ENCODE data around the genes WDR83OS, BEST2 and JUNB.

DNA sequence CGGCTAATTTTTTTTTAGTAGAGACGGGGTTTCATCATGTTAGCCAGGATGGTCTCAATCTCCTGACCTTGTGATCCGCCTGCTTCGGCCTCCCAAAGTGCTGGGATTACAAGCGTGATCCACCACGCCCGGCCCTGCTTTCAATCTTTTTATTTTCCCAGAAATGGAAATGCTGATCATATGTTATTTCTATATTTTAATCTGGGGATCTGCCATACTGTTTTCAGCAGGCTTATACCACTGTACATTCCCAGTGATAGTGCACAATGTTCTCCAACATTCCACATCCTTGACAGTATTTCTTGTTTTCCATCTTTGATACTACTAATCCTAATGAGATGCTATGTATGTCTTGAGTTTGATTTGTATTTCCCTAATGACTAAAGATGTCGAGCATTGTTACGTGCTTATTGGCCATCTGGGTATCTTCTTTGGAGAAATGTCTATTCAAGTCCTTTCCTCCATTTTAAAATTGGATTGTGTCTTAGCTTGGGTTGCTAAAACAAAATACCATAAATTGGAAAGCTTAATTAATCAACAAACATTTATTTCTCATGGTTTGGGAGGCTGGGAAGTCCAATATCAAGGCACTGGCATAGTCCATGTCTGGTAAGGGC, 26.0 kb downstream of the ZNF564 start:
- PRO-cap = no peak

DNA sequence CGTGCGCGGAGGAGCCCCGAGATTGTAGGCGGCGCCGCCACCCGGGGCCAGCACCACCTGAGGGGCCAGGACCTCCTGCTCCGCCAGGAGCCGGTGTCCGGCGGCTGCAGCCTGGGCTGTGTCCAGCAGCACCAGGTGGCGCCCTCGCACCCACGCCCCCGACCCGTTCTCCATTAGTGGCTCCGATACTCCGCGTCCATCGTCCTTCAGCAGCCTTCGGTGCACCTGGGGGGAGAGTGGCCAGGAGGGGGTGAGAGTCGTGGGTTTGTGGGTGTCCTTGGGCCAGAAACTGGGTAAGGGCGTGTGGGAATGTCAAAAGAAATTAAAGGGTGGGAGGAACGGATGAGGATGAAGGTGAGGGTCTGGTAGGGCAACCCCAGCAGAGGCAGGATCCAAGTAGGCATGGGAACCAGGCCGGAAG, 18.4 kb downstream of the MAN2B1 start:
- PRO-cap = no peak

- PRO-cap = no peak
These were observed 1.2 kb downstream of the MAN2B1 start for GRCh38 chr19:12665147-12665981.

DNA sequence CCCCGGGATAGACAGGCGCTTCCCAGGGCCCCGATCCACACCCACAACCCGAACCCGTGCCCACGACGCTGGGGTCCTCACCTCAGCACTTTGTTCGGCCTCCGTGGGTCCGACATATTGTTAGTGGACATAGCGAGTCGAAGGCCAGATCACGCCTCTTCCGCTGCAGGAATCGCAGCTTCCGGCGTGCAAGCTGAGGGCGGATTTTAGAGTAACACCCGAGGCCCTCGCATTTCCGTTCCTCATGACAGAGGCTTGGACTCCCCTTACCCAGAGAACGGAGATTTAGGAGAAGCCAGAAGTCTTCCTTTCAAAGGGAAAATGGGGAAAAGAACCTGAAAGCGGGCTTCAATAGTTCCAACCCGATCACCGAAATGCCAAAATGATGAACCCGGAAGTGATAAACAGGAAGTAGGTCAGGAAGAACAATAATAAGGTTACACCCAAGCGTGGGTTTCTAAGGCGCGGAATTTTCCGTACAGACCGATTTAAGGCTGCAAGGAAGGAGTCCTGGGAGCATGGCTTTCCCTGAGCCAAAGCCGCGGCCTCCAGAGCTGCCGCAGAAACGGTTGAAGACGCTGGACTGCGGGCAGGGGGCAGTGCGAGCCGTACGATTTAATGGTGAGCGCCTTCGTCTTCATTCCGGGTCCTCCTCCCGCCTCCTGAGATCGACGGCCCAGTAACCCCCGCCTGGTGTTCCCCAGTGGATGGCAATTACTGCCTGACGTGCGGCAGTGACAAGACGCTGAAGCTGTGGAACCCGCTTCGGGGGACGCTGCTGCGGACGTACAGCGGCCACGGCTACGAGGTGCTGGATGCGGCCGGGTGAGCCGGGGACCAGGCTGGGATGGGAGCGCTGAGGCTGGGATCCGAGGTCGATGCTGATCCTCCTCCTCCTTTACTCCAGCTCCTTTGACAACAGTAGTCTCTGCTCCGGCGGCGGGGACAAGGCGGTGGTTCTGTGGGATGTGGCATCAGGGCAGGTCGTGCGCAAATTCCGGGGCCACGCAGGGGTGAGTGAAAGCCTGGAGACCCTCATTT, at the start of gene WDR83OS:
Gene WDR83OS, minus strand, starts transcription at position 143 of the 1,041 bp plus-strand sequence.
- PRO-cap = no peak

DNA sequence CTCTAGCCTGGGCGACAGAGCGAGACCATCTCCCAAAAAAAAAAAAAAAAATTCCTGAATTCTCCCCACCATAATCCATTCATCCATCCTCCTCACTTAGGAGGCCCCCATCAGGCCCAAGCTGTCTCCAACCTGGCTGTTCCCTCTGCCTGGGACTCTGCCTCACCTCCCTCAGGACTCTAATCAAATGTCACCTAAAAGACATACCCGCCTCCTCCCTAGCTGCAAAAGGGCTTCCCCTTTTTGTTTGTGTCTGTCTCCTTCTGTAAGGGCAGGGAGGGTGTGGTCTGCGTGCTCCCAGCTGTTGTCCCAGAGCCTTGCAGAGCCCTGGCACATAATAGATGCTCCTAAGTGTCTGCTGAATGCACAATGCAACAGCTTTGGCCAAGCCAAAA, 4.5 kb downstream of the TRIR start:
- PRO-cap = no peak

- PRO-cap = unidirectional peak, minus-strand start at chr19:12736875; unidirectional peak, minus-strand start at chr19:12736910
These were observed 468 bp upstream of the GET3 start for GRCh38 chr19:12736645-12737413.

- PRO-cap = no peak
These were observed at the start of gene BEST2 for GRCh38 chr19:12751444-12751933. Gene BEST2, plus strand, starts transcription at chr19:12751791.

GRCh38 chr19:12774546-12774973, 792 bp downstream of the HOOK2 start:
- PRO-cap = no peak

DNA sequence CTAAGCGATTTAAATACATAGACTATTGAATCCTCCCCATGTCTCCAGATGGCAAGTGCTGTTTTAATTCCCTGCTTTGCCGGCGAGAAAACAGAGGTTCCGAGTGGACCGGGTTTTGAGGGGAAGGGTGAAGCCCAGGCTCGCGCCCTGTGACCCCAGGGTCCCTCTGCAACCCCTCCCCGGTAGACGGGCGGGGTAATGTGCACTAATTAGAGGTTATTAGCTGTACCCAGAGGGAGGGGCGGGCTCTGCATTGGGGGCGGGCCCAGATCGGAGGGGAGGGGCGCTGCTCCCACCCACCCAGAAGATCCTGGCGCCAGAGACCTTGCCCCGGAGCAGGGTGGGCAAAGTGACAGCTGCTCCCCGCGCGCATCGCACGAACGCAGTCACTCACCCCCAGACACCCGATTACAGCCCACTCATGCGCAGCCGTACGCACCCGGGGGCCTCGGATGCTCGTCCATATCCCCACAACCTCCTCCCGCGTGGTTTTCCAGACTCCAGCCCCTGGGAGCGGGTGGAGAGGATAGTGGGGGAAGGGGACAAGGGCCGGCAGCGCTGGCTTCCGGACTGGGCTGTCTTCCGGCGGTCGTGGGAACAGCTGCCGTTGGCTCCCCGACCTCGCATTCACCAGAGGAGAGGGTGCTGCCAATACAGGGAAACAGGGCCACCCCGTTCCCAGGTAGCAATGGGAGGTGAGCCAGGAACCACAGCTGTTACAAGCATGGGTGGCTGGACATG, 2.7 kb upstream of the HOOK2 start:
- PRO-cap = bidirectional peak, plus-strand start at position 333 of the sequence, minus-strand start at position 200 of the sequence; bidirectional peak, plus-strand start at position 626 of the sequence, minus-strand start at position 632 of the sequence

DNA sequence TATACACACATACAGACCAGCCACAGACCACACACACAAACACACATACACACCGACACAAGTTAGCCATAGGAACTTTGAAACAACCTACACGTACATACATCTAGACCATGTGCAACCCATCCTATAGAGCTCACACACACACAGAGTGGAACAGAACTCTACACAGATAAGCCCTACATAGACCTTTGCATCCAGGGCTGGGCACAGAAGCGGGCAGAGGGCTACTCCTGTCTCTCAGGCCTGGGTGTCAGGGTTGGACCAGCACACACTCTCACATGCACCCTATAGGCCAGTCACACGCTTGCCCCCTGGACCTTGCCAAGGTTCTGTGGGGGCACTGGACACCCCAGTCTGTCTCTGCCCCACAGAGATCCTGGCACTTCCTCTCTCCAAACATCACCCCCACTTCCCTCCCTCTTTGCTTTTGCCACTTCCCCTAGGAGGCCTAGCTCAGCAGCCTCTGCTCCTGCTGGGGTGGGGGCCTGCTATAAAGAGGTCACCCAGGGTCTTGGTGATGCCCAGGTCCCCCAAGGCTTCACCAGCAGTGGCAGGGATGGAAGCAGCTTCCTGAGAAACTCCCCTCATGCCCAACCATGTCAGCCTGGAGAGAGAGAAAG, 5.7 kb upstream of the JUNB start:
- PRO-cap = unidirectional peak, plus-strand start at position 207 of the sequence

DNA sequence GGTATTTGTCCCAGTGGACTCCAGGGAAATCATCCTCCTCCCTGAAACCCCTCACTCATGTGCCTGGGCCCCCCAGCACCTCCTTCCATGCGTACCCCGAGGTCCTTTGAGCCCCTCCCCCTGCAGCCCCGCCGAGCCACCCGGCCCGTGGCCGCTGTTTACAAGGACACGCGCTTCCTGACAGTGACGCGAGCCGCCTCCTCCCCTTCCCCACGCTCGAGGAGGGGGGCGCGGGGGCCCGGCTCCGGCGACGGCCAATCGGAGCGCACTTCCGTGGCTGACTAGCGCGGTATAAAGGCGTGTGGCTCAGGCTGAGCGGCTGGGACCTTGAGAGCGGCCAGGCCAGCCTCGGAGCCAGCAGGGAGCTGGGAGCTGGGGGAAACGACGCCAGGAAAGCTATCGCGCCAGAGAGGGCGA, at the start of gene JUNB:
Gene JUNB, plus strand, starts transcription at position 322 of the 417 bp plus-strand sequence.
- PRO-cap = bidirectional peak, plus-strand start at position 322 of the sequence, minus-strand start at position 179 of the sequence

DNA sequence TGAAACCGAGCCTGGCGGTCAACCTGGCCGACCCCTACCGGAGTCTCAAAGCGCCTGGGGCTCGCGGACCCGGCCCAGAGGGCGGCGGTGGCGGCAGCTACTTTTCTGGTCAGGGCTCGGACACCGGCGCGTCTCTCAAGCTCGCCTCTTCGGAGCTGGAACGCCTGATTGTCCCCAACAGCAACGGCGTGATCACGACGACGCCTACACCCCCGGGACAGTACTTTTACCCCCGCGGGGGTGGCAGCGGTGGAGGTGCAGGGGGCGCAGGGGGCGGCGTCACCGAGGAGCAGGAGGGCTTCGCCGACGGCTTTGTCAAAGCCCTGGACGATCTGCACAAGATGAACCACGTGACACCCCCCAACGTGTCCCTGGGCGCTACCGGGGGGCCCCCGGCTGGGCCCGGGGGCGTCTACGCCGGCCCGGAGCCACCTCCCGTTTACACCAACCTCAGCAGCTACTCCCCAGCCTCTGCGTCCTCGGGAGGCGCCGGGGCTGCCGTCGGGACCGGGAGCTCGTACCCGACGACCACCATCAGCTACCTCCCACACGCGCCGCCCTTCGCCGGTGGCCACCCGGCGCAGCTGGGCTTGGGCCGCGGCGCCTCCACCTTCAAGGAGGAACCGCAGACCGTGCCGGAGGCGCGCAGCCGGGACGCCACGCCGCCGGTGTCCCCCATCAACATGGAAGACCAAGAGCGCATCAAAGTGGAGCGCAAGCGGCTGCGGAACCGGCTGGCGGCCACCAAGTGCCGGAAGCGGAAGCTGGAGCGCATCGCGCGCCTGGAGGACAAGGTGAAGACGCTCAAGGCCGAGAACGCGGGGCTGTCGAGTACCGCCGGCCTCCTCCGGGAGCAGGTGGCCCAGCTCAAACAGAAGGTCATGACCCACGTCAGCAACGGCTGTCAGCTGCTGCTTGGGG, 849 bp downstream of the JUNB start:
- PRO-cap = no peak

DNA sequence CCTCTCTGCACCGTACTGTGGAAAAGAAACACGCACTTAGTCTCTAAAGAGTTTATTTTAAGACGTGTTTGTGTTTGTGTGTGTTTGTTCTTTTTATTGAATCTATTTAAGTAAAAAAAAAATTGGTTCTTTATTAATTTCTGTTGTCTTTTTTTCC, 1.8 kb downstream of the JUNB start:
- PRO-cap = no peak

DNA sequence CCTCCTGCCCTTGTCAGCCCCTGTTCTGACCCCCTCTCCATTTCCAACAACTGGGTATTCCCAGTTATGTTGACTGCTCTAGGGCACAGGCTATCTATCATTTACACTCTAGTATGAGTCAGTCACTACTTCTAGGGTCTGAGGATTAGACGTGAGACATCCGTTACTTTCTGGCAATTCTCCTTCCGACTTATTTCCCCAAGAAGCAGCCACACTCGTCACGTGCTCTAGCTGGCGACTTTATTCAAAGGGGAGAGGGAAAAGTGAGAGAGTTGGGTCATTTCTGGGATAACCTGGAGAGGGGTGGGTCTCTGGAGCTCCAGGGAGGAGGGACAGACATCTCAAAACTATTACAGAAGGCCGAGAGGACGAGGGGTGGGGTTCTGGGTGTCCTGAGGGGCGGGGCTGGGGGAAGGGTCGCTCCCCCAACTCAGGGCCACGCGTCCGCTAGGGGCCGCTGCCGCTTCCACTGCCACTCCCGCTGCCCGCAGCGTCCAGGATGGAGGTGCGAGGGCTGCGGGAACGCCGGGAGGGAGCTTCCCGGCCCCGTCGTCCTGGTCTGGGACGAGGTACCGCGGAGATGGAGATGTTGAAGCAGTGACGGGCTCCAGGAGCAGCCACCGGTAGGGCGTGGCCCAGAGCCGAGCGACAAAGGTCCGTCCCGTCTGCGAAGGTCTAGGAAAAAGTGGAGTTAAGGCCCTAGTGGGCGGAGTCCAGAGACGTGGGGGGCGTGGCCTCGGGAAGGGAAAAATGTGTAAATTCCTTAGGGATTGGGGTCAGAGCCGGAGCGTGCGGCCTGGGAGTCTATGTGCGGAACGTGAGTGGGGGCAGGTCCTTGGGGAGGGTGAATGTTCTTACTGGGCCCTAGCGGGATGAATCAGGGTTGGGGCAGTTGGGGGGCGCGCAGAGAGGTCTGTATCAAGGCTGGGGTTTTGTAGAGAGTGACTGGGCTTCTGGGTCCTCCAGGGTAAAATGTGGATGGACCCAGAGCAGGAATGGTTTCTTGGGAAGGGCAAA, 8.8 kb downstream of the RTBDN start:
- PRO-cap = no peak

- PRO-cap = no peak
These were observed 3.5 kb upstream of the SYCE2 start for GRCh38 chr19:12922581-12922926.

- PRO-cap = no peak
These were observed 5.4 kb downstream of the GADD45GIP1 start for GRCh38 chr19:12951572-12952023.

- PRO-cap = no peak
These were observed 11.5 kb downstream of the NFIX start for GRCh38 chr19:13006571-13007322.

DNA sequence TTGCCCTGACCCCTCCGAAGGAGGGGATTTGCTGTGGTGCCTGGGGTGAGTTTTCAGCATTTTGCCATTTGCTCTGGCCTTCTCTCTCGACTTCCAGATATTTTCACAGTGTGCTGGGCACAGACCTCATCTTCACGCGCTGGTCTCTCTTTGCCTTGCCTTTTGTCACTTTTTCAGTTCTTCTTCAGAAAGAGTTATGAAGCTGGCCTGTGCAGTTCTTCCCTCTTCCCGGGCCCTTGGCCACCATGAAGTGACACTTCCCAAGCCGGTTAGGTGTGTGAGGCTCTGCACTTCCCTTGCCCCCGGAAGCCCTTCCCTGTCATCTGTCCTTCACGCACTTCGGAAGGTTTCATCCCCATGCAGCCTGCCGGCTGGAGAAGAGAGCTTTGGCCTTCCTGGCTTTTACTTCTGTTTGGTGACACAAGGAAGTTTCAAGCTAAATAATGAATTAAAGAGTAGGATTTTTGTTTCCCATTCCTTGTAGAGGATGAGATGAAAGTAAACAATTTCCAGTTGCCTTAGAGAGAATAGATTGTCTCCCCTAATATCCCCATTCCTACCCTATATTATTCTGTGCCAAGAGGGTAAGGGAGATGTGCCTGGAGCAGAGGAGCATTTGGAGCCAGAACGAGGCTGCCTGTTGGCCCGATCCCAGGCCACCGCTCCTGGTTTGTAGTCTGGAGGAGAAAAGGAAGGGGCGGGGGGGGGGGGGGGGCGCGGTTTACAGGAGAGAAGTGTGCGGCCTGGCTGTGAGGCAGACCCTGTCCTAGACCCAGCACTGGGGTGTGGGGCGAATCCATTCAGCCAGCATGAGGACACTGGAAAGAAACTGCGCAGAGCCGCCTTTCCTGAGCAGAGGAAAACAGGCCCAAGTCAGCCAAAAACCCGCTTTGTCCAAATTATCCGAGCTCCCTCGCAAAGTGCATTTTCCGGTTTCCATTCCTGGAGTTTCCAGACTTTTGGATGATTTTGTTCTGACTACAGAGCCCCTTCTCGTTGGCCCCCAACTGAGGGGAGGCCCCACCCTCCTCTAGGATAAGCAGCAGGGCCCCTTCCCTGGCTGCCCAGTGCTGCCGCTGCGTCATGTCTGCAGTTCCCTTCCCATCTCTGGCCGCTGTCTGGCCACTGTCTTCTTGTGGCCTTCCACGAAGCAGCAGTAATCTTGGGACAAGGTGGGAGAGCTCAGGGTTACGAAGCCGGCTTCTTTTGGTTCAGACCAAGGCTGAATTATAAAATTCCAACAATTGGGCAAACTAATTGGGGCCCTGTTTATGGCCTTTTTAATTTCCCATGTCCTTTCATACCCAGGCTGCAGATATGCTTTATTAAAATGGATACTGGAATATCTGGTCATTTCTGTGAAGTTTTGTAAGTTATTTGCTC, 22.9 kb downstream of the NFIX start:
- PRO-cap = no peak

- PRO-cap = no peak
These were observed 26.1 kb downstream of the NFIX start for GRCh38 chr19:13021208-13021869.

DNA sequence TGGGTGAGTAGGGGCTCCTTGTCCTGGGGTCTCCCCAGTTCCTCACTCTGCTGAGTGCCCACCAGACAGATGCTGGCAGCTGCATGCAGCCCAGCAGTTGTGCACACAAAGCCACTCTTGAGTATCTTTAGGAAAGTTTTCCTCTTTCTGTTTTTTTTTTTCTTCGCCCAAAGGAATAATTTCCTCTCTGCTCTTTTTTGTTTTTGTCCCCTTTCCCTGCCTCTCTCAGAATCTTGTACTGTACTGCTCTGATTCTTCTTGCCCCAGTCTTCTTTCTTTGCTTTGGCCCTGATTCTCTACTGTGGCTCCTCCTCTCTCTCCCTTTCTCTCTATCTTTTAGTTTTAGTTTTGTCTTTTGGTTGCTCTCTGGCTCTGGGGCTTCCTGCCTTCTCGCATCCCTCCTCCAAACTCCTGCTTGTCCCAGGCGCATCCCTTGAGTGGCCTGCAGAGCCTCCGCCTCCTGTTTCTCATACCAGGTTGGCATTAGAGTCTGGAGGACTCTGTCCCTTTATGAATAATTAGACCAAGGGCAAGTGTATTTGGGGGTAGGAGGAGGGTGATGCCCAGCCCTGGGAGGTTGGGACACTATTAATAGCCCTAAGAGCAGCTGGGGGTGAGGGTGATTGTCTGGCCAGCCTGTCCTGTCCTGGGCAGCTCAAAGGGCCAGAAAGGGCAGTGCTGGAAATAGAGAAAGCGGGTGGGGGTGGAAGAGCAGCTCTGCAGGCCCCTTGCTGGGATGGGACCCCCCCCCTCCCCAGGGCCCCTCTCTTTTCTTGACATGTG, 39.1 kb downstream of the LYL1 start:
- PRO-cap = no peak

All from Metastatic Lung Carcinoma in the Adrenal Gland (tissue), 1 donor.